ENCODE data around the genes SCN9A and KLHL41.

DNA sequence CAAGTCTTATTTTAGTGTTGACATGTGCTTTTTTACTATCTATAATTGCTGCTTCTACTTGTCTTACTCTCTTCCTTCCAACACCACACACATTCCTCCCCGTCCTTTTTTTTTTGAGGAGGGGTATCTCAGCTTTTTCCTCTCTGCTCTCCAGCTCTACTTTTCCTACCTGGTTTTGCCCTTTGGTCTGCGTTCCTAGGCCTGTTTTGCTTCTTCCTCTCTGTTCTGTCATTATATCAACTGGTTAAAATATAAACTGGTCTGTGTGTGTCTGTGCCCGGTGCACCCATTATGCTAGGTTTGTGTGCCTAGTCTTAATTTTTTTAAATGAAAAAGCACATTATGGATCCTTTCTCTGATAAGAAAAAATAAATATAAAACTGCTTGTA, 17.6 kb downstream of the SLC38A11 start:
- PRO-cap: no peak

DNA sequence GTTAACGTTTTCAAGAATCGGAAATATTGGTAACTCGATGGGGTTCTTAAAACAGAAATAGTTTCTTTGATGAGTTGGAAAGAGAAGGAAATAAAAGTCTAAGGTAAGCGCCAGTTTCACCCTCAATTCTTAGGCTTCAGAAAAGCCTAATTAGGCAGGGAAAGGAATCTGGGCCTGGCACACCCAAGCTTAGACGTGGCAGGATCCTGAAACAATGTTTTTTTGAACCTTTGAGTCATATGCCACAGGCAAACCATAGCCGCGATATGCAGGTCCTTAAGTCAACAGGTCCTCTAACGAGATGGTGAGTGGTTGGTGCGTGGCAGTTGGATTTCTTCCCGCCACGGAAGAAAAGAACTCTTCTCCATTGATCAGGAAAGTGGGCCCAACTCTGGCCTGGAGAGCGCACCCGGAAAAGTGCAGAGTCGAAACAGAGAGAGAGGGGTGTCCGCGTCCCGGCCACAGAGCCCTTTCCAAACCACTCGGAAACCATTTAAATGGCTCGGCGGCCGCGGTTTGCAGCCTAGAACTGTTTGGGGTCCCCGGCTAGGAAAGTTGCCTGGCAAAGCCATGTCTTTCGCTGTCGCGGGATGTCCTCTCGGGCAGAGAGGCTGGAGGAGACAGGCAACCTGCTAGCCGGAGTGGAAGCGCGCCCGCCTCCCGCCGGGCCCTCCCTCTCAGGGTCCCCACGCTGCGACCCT, 901 bp downstream of the GALNT3 start:
- PRO-cap: no peak

DNA sequence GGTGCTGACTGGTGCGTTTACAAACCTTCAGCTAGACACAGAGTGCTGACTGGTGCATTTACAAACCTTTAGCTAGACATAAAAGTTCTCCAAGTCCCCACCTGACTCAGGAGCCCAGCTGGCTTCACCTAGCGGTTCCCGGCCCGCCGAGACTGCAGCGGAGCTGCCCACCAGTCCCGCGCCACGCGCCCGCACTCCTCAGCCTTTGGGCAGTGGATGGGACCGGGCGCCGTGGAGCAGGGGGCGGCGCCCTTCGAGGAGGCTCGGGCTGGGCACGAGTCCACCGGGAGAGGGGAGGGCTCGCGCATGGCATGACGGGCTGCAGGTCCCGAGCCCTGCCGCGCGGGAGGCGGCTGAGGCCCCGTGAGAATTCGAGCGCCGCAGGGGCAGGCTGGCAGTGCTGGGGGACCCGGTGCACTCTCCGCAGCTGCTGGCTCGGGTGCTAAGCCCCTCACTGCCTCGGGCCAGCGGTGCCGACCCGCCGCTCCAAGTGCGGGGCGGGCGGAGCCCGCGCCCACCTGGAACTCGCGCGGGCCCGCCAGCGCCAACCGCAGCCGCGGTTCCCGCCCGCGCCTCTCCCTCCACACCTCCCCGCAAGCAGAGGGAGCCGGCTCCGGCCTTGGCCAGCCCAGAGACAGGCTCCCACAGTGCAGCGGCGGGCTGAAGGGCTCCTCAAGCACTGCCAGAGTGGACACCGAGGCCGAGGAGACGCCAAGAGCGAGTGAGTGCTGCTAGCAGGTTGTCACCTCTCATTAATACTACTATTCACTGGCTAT, 3.5 kb upstream of the TTC21B start:
- PRO-cap: no peak

DNA sequence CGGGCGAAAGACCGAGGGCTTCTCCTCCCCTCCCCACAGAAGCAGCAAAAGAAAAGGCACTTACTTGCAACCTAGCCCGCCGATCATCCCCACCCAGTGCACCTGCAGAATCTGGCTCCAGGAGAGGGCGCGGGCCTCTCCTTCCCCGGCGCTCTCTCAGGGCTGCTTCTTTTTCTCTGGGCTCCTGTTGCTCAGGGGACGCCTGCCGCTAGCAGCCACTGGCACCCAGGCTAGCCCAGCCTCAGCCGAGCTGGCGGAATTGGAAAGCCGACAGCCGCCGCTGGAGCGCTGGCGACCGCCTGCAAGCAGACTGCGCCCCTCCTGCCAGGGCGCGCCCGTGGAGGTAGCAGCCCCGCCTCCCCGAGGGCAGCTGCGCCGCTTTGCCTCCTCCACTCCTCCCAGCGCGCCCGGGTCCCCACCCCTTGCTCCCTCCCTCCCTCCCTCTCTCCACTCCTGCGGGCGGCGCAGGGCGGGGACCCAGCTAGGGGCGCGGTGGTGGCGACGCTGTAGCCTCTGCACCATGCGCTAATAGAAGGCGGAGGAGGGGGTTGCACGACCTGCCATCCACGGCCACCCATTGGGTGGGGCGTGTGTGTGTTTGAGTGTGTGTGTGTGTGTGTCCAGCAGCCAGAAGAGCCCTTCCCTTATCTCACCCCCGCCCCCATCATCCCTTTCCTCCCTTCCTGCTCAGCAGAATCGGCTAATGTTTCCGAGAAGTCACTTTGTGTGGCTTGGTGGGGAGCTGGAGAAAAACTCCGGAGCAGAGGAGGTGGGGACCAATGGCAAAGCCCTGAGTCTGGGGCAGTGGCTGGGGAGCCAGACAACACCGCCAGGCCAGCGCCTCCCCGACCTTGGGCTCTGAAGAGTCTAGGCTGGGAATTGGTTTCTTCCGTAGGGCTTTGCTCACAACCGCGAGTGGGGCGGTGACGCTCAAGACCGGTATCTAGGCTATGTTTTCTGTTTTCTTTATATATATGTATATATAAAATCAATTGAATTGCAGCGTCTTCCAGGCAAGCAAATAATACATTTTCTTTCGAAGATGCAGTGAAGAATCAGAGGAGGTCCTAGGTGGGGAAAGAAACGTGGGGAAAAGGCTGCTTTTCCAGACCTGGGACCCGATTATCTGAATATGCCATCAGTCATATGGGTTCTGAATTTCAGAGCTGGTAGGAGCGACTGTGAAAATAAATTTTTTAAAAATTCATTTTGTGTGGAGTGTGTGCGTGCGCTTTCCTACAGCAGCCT, at the start of gene SCN9A:
TSS of gene SCN9A (minus strand) at position 312 of the 1,248 bp plus-strand sequence.
- PRO-cap: no peak

- PRO-cap: no peak
Measured at GRCh38 chr2:167135532-167136130, 157.2 kb upstream of the B3GALT1 start.

- PRO-cap: no peak
Measured at GRCh38 chr2:167544606-167545045, 251.8 kb downstream of the B3GALT1 start.

DNA sequence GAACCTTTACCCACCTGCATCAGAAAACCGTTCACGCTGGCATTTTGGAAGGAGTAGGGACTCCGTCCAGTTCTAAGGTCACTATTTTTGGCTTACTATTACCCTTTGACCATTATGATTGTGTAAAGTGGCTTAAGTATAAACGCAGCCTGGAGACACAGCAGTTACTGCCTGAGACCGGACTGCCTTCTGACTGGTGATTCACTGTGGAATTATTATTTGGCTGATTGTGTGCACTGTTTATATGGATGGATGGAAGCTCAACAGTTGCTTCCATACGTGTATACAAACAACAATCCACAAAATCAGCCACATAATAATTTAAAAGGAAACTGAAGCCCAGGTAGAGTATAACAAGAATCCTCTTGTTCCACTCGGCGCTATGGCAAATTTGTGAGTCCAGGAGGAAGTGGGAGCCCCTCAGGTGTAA, 472.2 kb downstream of the B3GALT1 start:
- PRO-cap: no peak

DNA sequence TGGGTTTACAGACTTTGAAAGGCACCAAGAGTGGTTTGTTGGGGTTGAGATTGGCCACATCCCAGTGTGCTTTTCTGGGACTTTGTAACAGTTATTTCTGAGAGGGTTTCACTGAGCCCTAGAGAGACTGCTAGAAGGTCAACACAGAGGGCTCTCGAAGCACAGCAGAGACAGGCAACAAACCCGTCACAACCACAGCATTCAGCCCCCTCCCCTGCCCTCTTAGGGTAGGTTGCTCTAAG, 419.7 kb downstream of the STK39 start:
- PRO-cap: no peak

- PRO-cap: no peak
Measured at GRCh38 chr2:167940826-167941619, 306.4 kb downstream of the STK39 start.

DNA sequence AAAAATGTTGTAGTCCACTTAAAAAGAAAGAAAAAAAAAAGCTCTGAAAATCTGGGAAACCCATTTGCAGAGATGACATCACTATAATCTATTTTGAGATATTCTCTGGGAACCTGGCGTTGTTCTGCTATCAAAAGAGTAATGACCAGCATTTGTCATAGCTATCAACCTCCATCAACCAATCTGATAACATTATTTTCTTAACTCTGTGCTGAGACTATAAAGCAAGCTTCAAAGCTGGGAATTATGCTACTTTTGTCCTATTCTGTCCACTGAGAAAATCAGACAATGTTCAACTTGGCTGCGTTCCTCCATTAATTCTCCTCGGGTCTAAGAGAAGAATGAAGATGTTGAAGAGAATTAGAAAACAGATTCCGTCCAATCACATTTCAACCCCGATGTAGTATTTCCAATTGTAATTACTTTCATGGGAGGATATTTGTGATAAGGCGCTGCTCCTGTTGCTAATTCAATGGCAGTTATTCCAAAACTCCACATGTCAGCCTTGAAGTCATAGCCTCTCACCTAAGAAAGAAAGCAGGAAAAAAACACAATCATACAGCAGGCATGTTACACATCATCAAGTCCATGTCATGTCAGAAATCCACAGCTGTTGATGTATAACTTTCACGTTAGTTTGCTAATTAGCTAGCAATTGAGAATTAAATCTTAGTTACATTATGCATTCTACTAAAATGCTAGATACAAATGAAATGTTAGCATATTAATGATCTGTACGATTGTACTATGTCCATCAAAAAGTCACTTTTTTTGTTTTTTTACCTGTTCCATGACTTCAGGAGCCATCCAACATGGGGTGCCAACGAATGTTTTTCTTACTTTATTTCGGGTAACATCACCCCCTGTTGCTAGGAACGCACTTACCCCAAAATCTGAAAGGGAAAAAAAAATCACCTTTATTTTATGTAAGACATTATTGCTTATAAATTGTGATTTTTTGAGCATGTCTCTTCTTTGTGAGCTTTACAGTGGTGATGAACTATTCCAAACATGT, 107.2 kb downstream of the STK39 start:
- PRO-cap: no peak

DNA sequence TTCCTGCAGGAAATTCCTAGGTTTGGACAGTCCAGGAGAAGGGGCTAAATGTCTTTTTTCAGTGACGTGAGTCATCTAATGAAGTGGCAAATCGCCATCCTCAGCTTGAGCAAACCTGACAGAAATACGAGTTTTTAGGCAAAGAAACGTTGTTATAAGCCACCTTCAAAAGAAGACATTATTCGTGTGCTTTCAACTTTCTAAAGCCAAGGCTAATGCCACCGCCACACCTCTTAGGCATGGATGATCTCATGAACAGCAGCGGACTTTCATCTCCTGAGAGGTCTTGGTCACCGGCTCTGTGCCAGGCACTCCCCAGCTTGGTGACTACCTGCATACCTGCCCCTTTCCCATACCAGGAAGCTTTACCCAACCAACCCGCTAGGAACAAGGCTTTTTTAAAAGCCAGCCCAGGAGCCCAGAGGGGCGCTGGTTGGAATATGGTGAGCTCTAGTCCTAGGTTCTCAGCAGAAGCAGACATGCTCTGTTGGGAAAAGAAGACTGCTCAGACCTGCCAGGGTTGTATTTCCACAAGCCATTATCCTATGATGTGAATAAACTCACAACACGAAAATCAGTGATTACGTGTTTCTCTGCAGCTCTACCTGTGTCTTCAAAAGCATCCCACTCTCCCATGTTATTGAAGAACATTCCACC, 30.7 kb downstream of the STK39 start:
- PRO-cap: no peak

GRCh38 chr2:168489862-168490407, 33.9 kb downstream of the CERS6 start:
- PRO-cap: no peak

- PRO-cap: no peak
Measured at GRCh38 chr2:168779571-168780033, 22.8 kb upstream of the NOSTRIN start.

DNA sequence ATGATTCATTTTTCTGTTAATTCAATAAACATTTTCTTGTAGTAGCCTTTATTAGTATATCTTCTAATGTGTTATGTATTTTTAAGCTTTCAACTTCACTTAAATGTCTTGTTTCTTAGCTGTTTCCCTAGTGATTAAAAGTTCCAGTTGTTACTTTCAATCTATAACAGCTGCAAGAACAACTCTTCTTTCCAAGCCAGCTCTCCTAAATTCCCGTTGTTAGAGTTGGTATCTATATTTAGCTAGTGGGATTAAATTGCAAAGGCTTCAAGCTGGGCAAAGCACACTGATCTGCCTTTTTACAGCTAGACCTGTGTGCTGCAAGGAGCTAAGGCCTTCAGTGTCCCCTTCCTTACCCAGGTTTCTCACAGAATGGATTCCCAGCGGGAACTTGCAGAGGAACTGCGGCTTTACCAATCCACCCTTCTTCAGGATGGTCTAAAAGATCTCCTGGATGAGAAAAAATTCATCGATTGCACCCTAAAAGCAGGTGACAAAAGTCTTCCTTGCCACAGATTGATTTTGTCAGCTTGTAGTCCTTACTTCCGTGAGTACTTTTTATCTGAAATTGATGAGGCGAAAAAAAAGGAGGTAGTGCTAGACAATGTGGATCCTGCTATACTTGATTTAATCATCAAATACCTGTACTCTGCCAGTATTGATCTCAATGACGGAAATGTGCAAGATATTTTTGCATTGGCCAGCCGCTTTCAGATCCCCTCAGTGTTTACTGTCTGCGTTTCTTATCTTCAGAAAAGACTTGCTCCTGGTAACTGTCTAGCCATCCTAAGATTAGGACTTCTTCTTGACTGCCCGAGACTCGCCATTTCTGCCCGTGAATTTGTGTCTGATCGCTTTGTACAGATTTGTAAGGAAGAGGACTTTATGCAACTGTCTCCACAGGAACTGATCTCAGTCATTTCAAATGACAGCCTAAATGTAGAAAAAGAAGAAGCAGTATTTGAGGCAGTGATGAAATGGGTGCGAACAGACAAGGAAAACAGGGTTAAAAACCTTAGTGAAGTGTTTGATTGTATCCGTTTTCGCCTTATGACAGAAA, at the start of gene KLHL41:
TSS of gene KLHL41 (plus strand) at position 296 of the 1,060 bp plus-strand sequence.
- PRO-cap: no peak

- PRO-cap: no peak
Measured at GRCh38 chr2:169630720-169631202, 46.6 kb downstream of the PPIG start.

DNA sequence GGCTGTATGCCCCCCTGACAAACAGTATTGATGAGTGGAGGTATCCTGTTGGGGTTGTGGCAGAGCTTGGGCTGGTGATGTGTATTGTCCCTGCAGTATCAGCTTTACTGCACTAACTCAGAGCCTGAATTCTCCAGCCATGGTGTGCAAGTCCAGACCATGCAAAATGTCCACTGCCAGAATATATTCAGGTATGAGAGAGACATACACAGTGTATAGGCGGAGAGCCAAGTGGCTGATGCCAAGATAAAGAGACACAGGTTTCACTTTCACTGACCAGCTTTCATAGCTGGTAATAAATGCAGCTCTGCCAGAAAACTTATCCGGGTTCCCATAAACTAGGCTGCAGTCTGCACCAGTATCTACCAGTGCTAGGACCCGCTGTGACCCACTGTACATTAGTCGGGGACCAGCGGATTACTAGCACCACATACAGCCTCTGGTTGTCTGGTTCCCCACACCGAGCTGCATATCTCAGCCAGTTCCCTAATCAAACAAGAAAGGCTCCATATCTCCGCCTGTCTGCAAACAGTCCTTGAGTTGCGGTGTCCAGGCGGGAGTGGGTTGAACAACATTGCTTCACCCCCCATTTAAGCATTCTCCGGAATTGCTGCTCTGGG, 18.3 kb upstream of the KLHL23 start:
- PRO-cap: no peak

DNA sequence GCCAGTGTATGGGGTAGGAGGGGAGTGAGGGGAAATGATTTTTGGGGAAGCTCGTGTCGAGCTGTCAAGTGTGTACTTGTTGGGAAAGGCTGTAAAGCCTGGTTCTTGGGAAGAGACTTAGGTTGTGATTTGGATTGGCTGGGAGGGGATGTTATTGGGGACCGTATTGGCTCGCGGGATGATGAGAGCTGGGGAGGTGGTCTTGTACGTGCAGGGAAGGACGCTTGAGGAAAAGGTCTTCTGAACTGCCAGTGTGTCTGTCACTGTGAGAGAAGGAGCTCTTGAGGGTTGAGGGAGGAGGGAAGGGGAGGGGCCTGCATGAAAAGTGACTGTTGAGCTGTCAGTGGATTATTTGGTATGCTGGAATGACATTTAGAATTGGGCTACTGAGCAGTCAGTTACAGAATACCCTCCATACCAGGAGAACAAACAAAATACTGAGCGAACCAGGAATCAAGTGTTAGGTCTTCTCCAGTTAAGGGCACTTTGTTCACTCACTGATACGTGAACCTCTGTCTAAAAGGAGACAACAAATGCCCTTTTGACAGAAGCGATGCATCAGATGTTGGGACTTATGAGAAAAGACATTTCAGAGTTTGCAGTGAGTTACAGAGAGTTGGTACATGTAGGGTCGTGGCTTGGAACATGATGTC, 1.2 kb downstream of the UBR3 start:
- PRO-cap: no peak

DNA sequence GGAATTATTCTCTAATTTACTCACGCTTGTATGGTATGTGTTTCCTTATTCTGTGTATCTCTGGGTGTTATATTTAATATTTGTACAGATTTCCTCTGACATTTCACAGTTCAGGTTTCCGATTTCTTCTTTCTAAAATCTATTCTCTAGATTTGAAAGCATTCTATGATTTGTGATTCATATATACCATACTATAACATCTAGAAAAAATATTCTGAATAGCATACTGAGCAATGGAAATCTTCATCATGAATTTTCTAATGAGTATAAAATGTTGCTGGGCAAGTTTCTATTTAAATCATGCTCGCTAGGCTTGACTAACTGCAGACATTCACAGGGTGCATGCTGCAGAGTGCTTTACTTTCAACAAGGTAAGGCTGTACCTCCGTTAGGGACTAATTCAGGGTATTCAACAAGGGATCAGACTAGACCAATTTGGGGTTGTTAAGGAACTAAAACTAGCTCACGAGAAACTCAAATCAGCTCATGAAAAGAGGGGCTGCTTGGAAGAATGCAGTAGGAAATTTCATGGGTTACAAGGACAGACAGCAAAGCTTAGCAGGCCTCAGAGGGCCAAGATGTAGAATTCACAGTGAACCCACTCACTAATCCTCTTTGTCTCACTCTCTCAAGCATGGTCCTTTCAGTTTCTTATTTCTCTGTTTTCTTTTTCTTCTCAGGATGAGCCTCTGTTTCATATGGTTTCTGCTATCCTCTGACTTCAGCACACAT, 2.0 kb downstream of the MYO3B start:
- PRO-cap: unidirectional peak, plus-strand start at position 326 of the sequence

- PRO-cap: no peak
Measured at GRCh38 chr2:170711542-170712556, 3.3 kb upstream of the SP5 start.

DNA sequence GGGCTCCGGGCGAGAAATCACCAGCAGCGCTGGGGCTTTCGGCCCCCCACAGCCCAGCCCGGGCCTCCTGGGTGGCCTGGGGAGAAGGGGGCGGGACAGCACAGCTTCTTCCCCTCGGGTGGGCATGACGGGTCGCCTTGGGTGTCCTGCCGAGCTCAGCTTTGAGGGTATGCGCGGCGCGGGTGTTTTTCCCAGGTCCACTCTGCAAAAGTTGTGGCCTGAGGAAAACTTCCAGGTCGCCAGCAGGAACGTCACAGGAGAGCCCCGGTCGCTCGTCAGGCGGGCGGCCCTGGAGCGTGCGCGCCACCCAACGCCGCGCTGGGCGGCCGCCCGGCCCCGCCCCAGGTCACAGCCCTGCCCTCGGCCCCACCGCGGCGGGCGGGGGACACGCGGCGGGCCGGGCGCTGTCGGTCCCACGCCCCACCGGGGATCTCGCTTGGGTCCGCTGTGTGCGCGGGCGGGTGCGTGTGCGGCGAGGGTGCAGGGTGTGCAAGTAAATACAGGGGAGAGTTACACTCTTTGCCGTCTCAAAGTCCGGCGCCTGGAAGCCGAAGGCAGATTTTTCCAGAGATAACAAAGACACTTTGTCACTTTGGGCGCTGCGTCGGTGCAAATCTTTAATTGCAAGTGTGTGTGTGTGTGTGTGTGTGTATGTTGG, 690 bp upstream of the SP5 start:
- PRO-cap: no peak

All from mesothelial cell of epicardium (in vitro differentiated cells).